Esophagus muscularis mucosa (tissue), 4 donors: ENCODE measurements around a stretch of chr15.

DNA sequence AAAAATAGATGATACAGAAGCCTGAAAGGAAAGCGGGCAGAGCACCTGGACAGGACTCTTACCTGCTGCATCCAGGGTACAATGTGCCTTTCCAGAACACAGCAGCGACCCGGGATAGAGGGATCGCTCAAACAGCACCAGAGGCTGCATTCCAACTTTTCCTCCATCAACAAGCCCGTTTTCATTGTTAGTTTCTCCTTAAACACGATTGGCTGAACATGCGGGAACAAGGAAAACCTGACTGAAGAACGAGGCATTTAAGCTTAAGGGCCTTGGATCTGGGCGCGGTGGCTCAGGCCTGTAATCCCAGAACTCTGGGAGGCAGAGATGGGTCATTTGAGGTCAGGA is 31.4 kb upstream of the ZSCAN2 start:
- PRO-cap: no peak
- RAMPAGE, long total RNA, 4 experiments: start-site peak on the minus strand in 1 of 4 experiments, centred at position 191 of the sequence, 14 reads per replicate

GRCh38 chr15:84654740-84655557 is 866 bp upstream of the WDR73 start:
- PRO-cap: no peak
- RAMPAGE, long total RNA, 4 experiments: no peak in any of the 4 experiments

- PRO-cap: no peak
- RAMPAGE, long total RNA, 4 experiments: no peak in any of the 4 experiments
These were observed 14.8 kb downstream of the ZNF592 start for GRCh38 chr15:84762908-84763803.

DNA sequence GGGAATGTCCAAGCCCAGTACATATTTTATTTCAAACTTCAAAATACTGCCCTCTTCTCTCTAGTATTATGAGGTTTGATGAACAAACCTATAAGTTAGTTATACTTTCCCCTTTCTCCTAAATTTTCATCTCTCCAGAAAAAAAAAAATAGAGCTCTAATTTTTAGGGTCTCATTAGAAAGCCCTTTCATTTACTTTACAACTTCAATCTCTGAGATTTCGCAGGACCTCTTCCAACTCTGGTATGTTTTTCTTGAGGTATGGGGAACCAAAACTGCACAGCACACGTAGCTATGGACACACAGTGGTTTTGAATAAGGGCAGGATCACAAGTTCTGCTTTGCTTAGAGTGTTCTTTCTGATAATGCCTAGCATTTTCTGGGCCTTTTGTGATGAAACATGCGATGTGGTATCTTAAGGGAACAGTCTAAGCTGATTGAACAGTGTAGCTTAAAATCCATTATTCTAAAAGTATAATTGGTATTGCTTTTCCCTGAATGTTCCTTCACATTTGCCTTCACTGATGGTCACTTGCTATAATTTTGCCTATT is 25.3 kb downstream of the ZNF592 start:
- PRO-cap: no peak
- RAMPAGE, long total RNA, 4 experiments: no peak in any of the 4 experiments

DNA sequence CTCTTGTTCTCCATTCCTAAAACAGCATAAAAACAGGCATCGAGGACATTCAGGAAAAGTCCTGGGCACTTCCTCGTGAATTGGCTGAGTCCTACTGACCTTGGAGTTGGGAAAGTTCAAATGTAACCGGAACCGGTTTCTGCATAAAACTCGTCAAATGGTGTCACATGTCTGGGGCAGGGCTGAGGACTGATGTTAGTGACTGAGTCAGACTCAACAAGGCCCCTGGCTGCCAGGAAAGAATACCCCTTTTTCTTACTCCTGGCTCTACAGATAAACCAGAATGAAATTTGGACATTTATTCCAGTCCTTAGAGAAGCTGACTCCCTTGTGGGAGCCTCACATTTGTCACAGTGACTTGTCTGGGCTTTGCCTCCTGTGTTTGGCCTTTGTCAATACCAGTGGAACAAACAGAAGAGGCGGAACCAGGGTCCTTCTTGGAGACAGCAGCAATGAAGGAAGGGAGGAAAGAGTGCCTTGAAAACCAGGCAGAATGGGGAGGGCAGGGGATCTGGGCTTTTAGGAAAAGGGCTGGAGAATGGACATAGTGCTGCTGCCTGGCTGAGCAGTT is 1.5 kb downstream of the ALPK3 start:
- PRO-cap: bidirectional peak, plus-strand start at position 210 of the sequence, minus-strand start at position 96 of the sequence
- RAMPAGE, long total RNA, 4 experiments: no peak in any of the 4 experiments

- PRO-cap: no peak
- RAMPAGE, long total RNA, 4 experiments: no peak in any of the 4 experiments
These were observed 18.7 kb downstream of the ALPK3 start for GRCh38 chr15:84835610-84836501.

DNA sequence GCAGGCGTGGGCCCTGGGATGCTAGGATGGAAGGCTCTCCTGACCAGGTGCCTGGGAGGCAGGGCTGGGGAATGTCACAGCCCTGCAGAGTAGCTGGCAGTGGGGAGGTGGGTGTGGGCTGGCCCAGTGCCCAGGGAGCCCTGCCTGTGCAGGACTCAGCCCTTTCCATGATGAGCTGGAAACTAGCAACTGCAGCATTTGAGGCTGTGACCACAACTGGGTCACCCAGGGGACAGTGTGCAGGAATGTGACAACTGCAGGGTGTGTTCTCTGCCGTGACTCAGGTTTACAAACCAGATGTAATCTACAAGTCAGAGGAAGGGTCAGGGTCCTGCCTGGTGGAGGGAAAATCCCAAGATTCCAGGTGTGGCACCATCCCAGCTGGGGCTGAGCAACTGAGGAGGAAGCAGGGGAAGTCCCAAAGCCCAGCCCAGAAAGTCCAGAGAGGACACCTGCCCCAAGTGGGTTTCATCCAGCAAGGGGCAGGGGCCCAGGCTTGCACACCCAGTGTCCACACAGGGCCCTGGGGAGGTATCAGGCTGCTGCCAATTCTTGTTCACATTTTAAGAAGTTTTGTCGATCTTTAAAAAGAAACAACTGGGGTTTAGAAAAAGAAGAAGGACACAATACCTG is 45.5 kb downstream of the SLC28A1 start:
- PRO-cap: no peak
- RAMPAGE, long total RNA, 4 experiments: no peak in any of the 4 experiments

GRCh38 chr15:84955243-84955844 is 26.3 kb upstream of the PDE8A start:
- PRO-cap: no peak
- RAMPAGE, long total RNA, 4 experiments: no peak in any of the 4 experiments

- PRO-cap: no peak
- RAMPAGE, long total RNA, 4 experiments: no peak in any of the 4 experiments
These were observed 52.5 kb downstream of the PDE8A start for GRCh38 chr15:85034121-85034510.

- PRO-cap: no peak
- RAMPAGE, long total RNA, 4 experiments: no peak in any of the 4 experiments
These were observed 82.6 kb downstream of the PDE8A start for GRCh38 chr15:85064283-85064718.

DNA sequence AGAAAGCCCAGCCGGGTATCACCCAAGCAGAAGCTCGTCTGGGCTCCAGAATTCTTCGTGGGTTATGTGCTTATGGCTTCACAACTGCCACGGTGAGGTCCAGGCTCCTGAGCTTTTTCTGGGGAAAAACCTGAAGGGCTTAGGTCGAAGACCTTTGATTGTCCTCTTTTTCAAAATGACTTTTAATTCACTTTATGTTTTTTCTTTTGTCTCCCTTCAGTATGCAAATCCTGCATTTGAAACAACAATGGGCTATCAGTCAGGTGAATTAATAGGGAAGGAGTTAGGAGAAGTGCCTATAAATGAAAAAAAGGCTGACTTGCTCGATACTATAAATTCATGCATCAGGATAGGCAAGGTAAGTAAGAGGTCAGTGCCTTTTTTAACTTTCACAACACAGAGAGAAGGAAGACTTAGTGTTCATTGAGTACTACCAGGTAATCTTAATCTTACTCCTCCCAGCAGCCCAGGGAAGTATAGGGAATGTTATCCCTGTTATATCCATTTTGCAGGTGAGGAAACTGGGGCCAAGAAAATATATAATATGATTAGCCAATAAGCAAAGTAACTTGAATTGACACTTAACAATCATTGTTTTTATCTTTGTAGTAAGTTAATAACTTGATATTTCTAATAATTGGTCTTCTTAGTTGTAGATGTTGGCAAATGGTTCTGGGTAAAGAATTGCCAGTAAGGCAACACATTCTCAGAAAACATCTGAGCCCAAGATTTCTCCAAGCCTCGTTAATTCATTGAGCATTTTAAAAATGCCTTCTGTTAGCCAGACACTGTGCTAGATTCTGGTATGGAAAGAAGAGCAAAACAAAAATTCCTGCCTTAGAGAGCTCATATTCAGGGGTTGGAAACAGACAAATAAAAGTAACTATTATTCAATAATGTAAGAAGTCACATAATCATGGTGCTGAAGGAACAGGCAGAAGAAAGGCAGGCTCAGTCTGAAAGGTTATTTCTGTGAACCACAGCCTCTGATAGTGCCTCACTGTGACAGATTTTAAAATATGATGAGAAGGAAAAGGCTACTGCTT is 109.5 kb downstream of the PDE8A start:
- PRO-cap: no peak
- RAMPAGE, long total RNA, 4 experiments: no peak in any of the 4 experiments

DNA sequence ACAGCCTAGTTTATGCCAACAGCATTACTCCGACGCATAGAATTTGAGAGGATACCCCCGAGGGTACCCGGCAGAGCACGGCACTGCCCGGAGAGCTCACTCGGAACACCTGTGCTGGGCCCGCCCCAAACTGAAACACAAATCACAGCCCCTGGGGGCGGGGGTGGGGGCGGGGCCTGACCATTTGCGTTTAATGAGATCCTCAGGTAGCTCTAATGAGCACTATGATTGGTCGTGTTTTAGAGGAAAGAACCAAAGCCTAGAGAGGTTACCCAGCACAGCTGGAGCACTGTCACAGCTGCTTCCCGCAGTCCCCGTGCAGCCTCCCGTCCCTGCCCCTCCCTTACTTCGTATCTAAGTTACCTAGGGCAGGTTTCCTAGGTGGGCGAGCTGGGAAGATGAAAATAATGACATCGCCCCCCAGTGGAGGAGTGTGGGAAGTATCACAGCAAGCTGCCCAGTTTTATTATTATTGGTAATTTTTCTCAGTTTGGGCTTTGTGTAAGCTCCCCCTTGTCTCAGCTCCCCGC is 187.0 kb downstream of the PDE8A start:
- PRO-cap: no peak
- RAMPAGE, long total RNA, 4 experiments: no peak in any of the 4 experiments

- PRO-cap: no peak
- RAMPAGE, long total RNA, 4 experiments: no peak in any of the 4 experiments
These were observed 32.8 kb upstream of the AKAP13 start for GRCh38 chr15:85347667-85348007.

GRCh38 chr15:85436507-85436819 is 56.1 kb downstream of the AKAP13 start:
- PRO-cap: no peak
- RAMPAGE, long total RNA, 4 experiments: no peak in any of the 4 experiments

DNA sequence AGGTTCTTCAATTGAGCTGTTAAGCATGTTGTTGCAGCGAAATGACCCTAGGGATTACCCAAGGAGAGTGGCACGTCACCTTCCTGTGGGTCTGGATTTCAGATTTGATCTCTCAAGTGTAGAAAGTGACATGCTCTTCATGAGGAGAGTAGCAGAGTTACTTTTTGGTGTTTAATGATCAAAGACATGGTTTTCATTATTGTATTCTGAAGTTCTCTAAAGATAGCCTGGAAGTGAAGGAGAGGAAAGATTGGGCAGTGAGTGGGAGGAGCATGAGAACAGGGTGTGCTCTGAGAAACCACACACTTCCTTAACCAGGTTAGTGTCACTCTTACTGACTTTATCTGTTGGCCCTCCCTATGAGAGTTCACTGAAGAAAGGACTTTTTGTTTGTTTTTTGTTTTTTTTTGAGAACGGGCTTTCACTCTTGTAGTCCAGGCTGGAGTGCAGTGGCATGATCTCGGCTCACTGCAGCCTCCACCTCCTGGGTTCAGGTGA is 153.7 kb downstream of the AKAP13 start:
- PRO-cap: no peak
- RAMPAGE, long total RNA, 4 experiments: no peak in any of the 4 experiments

GRCh38 chr15:85575127-85575468 is 194.7 kb downstream of the AKAP13 start:
- PRO-cap: no peak
- RAMPAGE, long total RNA, 4 experiments: start-site peak on the plus strand in 1 of 4 experiments, at chr15:85575167-85575326 at its widest, 67 reads per replicate

DNA sequence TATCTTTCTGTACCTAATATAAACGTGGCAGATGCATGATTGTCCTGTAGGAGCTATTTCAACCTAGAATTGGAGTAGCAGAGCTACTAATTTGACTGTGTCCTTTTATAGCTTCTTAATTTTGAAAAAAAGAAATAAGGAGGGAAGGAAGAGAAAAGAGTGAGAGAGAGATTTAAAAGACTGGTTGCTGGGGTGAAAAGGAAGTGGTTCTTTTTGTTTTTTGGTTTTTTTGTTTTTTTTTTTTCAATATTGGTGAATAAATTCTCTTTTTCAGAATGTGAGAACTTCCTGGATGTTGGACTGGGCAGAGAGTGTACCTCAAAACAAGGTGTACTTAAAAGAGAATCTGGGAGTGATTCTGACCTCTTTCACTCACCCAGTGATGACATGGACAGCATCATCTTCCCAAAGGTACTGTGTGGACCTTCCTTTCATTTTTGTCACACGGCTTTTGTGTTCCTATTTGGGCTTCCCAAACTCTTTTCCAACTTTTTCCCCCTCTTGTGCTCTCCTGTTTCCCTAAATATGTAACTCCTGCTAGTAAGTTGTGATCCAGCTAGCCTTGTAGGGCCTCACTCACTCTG is 149.1 kb downstream of the KLHL25 start:
- PRO-cap: no peak
- RAMPAGE, long total RNA, 4 experiments: no peak in any of the 4 experiments

GRCh38 chr15:85667925-85668577 is 126.7 kb downstream of the KLHL25 start:
- PRO-cap: bidirectional peak, plus-strand start at chr15:85668244, minus-strand start at chr15:85668086
- RAMPAGE, long total RNA, 4 experiments: no peak in any of the 4 experiments

DNA sequence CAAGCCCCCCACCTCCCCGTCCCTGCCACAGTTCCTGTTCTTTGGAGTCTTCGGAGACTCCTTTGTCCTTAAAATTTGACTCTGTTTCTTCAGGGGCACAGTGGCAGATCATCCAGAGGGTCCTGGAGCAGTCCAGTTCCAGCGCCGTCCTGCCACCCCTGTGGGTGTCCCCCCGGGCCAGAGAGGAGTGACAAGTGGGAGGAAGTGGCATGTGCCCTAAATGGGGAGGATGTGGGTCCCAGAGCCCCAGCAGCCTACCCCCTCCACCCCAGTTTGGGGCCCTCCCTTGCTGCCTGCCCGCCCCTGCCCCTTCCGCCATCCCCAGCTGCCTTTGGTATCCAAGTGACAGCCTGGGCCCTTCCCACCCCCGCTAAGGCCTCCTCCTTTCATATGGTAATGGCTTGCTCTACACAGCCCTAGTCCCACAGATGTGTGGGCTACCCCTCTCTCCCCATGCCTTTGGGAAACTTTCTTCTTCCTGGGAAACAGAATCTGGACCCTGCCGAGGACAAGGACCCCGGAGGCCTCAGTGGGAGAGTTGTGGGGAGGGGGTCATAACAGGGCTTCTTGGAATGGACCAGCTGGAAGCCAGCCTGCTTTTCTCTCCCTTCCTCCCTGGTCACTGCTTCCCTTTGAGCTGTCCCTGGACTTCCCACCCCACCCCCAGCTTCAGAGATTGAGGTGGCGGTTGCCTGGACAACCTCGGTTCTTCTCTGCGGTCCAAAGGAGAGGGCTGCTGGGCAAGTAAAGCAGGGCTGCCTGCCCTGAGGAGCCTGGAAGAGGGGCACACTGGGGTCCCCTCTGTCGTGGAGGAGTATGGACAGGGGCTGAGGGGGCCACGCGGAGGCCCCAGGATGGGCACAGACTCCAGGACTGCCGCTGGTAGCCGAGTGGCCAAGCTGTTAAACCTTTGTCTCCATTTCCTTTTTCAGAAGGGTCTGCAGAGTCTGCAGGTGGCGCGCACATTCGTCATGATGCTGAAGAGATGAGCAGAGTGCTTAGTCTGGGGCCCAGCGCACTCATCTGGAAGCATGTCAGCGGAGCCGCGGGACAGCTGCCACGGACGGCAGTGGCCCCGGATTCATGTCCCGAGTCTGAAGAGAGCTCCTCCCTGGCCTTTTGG is 43.1 kb downstream of the KLHL25 start:
- PRO-cap: no peak
- RAMPAGE, long total RNA, 4 experiments: no peak in any of the 4 experiments

DNA sequence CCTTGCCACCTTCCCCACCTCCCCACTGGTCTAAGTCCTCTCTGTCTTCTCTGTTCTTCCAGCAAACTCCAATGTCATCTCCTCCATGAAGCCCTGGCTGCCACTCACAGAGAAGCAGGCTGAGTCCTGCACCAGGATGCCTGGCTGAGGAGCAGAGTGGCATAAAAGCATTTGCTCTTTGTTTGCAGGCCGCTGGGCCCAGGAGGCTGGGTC is 43.1 kb upstream of the KLHL25 start:
- PRO-cap: no peak
- RAMPAGE, long total RNA, 4 experiments: no peak in any of the 4 experiments